Peripheral blood mononuclear cell (primary cell): Measurements from ENCODE around the gene CTSD.

- PRO-cap, 8 experiments = no peak in any of the 8 experiments
Measured at GRCh38 chr11:1219585-1220354, 3.1 kb upstream of the MUC5B start.

DNA sequence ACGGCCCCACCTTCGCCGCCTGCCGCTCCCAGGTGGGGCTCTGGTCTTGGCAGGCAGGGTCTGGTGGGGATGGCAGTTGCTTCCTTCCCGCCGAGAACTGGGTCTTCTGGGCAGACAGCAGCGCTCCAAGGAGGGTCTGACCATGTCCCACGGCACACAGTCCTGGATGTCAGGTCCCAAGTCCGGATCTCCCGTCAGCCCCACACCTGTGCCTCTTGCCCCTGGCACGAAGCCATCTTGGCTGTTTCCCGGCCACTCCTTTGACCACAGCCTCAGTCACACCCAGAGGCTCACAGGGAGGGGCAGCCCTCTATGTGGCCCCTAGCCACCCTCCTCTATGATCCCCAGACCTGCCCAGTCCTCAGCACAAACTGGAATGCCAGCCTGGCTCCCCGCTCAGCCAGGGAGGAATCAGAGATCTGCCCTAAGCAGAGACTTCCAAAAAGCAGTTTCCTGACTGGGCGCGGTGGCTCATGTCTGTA is 14.3 kb downstream of the MUC5B start:
- PRO-cap, 8 experiments = no peak in any of the 8 experiments

GRCh38 chr11:1388975-1389816 is 538 bp upstream of the BRSK2 start:
- PRO-cap, 8 experiments = peak in 4 of 8 experiments; most common plus-strand start chr11:1389652 (in 1); most common minus-strand start chr11:1389715 (in 4)

DNA sequence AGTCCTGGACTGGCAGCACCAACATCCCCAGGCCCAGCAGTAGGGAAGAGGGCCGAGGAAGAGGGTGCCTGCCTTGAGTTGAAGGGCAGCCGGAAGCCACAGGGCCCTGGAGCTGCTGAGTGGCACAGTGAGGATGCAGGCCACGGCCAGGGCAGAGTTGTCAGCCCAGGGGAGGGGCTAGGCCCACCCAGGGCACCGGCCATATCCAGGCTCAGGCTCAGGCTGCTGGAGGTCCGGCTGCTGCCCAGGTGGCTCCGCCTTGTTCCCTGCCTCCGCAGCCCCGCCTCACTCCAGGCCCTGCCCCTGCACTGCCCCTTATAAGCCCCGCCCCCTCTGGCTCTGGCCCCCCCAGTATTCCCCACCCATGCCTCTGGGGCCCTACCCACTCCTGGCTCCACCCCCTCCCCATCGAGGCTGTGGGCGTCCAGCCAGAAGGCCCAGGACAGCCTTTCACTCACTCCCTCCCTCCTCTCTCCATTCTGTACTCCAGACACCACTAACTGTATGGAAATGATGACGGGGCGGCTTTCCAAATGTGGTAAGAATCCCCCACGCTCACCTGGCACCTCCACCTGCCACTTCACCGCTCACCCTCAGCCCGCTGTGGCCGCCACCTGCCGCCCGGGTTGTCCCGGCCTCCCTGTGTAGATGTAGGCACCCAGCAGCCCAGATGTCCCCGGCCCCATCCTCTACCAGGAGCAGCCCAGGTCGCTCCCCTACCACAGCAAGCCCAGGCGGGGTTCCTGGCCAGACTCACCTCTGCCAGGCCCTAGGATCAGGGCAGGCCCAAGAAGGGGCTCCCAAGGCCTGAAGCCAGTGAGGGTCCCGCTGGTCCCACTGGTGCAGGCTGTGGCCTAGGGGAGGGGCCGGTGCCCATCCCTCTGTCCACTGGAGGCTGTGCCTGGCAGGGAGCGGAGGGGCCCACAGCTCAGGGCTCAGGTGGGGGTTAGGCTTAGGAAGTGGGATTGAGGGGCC is 27.6 kb downstream of the MOB2 start:
- PRO-cap, 8 experiments = no peak in any of the 8 experiments

- PRO-cap, 8 experiments = no peak in any of the 8 experiments
Measured at GRCh38 chr11:1483457-1483940, 3.1 kb downstream of the MOB2 start.

DNA sequence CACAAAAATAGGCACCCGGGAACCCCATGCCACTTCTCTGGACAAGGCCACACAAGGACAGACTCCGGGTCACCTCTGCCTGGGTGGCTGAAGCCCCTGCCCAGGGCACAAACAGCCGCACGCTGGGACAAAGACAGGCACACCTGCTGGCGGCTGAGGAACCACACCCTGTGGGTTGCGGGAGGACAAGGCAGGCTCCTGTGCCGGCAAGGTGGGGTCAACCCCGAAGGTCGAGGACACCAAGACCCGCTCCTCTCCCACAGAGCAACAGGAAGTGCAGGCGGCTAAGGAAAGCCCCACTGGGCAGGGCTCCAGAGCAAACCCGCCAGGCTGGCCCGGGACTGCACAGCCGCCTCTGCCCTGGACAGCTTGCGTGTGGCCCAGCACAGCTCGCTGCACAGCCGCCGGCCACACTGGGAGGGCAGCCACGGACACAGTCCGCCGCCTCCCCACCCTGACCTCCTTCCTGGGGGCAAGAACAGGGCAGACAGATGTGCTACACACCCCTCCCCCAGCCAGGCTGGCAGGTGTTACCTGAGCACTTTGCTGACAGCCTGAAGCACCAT is 583 bp downstream of the MOB2 start:
- PRO-cap, 8 experiments = no peak in any of the 8 experiments

- PRO-cap, 8 experiments = no peak in any of the 8 experiments
Measured at GRCh38 chr11:1546653-1547771, 25.1 kb downstream of the DUSP8 start.

DNA sequence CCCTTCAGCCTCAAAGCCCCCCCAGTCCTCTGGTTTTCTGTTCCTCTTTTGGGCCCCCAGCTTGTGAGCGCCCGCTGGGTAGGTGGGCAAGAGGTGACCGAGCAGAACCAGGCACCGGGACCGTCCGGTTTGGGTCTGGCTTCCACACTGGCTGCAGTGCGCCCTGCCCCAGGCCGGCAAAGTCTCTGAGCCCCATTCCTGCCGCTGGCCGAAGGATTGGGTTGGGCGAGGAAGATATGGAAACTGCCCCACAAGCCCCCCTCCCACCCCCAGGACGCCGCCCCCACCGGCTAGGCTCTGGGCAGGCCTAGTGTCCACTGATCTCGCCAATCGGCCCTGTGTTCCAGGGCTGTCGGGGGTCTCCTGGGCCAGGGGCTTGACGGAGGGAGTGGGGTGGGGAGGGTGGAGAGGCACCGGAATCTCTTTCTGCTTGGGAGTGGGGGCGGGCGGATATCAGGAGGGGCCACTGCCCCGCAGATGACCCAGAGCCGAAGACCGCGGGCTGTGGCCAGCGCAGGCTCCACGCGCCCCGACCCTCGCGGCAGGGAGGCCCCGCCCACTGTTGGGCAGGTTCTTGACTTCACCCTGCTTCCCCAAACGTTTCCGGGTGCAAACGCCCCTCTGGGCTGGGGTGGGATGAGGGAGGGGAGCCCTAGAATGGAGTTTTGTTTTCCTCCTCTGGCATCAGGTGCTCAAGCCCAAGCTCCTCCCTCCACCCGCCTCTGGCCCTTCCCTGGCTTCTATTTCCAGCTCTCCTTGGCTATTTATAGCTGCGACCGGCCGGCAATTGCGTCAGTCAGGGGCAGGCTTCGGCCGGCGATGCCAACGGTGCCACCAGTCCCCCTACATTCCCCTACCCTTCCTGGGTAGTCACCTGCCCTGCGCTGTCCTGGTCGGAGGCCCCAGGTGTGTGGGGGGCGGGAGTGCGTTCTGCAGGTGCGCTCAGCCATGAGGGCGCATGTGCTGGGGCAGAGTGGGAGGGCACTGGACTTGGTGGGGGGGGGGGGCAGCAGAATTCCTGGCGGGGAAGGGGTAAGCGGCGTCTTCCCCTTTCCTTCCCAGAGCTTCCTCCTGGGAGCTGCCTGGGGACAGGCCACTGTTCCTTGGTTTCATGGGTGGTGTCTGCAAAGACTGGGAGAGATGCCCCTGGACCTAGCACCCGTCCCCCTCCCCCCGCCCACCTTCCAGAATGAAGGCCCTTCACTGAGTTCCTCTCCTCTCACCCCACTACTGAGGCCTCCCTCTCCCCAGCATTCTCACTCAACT is 23.9 kb downstream of the DUSP8 start:
- PRO-cap, 8 experiments = no peak in any of the 8 experiments

GRCh38 chr11:1553975-1555030 is 17.8 kb downstream of the DUSP8 start:
- PRO-cap, 8 experiments = peak in 3 of 8 experiments; most common minus-strand start chr11:1554546 (in 3)

DNA sequence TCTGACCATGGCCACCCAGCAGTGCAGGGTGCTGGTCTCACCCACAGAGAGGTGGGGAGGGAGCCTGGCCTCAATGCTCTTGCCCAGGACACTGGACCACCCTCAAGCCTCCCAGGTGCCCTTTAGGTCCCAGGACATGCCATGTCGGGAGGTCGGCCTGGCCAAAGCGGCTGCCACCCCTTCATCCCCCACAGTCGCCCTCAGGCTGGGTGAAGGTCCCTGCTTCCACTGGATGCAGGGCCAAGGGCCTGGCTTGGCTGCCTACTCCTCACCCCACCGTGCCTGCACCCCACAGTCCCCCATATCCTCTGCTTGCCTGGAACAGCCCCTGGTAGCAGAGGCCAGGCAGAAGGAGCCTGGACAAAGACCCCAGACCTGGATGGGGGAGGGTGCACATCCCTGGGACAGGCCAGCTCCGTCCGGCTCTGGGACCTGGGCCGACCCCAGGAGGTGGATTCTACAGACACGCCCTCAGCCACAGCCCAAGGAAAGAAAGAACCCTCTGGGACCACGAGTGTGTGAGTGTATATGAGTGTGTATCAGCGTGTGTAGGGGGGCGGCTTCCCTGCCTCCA is 9.2 kb downstream of the DUSP8 start:
- PRO-cap, 8 experiments = peak in 2 of 8 experiments; most common minus-strand start position 194 of the sequence (in 2)

GRCh38 chr11:1573355-1573936 is 1.4 kb upstream of the DUSP8 start:
- PRO-cap, 8 experiments = peak in 6 of 8 experiments; most common plus-strand start chr11:1573822 (in 2); most common minus-strand start chr11:1573726 (in 4)

DNA sequence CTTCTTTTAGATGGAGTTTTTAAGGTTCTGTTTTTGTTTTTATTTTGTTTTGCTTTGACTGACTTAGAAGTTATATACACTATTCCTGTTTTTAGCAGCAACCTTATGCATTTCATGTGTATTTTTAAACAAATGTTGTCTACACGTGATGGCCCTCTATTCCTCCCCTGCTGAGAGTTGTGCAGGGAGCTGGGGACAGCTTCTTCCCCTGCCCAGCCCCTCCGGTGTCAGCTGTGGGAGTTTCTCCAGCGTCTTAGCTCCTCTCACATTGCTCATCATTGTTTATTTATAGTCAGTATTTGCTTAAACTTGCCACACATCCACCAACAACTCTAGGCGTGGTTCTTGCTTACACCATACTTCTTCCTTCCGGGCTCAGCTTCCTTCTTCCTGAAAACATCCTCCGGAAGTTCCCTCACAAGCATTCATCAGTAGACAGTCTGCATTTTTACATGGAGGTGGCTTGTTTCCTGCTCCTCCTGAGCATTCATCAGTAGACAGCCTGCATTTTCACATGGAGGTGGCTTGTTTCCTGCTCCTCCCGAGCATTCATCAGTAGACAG is 4.1 kb upstream of the KRTAP5-1 start:
- PRO-cap, 8 experiments = no peak in any of the 8 experiments

- PRO-cap, 8 experiments = peak in 2 of 8 experiments; most common minus-strand start chr11:1751396 (in 2)
Measured at GRCh38 chr11:1751246-1751523, 790 bp upstream of the IFITM10 start.

- PRO-cap, 8 experiments = peak in 8 of 8 experiments; most common plus-strand start chr11:1764094 (in 7); most common minus-strand start chr11:1763877 (in 8)
Measured at GRCh38 chr11:1763778-1764233, at the start of gene CTSD. CTSD (minus strand) TSS chr11:1763927.

GRCh38 chr11:1866818-1868030 is 14.3 kb downstream of the LSP1 start:
- PRO-cap, 8 experiments = peak in 3 of 8 experiments; most common plus-strand start chr11:1866939 (in 1)

DNA sequence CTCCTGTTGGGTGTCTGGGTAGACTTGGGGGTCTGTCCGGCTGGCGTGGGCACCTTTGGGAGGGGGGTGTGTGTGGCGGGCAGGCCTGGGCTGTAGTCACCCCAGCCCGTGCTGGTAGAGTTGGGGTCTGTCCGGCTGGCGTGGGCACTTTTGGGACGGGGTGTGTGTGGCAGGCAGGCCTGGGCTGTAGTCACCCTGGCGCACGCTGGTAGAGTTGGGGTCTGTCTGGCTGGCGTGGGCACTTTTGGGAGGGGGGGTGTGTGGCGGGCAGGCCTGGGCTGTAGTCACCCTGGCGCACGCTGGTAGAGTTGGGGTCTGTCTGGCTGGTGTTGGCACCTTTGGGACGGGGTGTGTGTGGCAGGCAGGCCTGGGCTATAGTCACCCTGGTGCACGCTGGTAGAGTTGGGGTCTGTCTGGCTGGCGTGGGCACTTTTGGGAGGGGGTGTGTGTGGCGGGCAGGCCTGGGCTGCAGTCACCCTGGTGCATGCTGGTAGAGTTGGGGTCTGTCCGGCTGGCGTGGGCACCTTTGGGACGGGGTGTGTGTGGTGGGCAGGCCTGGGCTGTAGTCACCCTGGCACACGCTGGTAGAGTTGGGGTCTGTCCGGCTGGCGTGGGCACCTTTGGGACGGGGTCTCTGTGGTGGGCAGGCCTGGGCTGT is 18.9 kb downstream of the LSP1 start:
- PRO-cap, 8 experiments = peak in 5 of 8 experiments; most common plus-strand start position 308 of the sequence (in 5)

- PRO-cap, 8 experiments = no peak in any of the 8 experiments
Measured at GRCh38 chr11:1882292-1882811, 9.3 kb downstream of the PRR33 start.

- PRO-cap, 8 experiments = peak in 1 of 8 experiments; most common plus-strand start chr11:1917741 (in 1)
Measured at GRCh38 chr11:1917600-1918102, 1.9 kb upstream of the TNNT3 start.

DNA sequence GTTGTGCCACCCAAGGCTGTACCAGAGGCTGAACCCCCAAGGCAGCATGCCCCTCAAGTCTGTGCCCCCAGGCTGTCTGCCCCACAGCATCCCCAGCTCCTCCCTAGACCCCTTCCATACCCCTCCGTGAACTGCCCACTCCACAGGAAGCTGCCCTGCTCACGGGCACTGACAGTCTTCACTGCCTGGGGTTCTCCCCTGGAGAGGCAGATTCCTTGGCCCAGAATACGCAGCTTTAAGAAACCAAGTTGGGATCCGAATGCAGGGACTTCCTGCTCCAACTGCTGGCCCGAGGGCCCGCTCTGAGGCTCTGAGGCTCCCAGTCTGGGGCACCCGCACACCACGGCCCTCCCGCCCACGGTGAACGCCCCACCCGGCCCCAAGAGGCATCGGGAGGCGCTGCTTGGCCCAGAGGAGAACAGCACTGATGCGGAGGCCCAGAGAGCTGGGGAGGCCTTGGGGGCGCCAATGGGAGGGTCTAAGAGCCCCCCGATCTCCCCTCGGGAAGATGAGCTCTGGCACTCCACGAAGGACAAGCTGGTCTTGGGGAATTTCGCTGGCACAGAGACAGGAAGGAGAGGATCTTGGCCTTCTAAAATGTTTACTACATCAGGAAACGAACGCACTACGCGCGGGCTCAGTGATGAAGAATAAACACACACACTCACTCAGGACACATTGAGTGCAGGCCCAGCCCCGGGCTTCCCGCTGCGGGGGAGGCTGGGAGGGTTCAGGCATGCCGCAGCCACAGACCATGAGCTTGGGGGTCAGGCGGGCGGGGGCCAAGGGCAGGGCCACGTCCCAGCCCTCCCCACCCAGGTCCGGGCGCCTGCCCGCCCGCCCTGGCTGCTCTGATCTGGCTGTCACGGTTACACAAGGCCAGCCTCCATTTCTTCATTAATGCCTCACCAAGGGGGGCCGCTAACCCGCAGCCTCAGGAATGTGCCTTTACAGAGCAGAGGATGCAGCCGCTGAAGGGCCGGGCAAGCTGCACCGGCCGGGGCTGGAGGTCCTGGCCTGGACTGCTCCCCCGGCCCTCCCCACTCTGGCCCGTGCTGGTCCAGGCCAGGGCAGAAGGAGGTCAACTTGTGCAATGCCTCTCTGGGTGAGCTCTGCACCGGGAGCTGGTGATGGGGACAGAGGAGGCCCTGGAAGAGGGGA is 42.0 kb downstream of the IGF2 start:
- PRO-cap, 8 experiments = no peak in any of the 8 experiments

GRCh38 chr11:2158144-2158923 is 2.7 kb downstream of the INS start:
- PRO-cap, 8 experiments = no peak in any of the 8 experiments